Subcutaneous preadipocyte (primary cell): ENCODE results near the genes KLHDC10, CPA4 and CPA5.

DNA sequence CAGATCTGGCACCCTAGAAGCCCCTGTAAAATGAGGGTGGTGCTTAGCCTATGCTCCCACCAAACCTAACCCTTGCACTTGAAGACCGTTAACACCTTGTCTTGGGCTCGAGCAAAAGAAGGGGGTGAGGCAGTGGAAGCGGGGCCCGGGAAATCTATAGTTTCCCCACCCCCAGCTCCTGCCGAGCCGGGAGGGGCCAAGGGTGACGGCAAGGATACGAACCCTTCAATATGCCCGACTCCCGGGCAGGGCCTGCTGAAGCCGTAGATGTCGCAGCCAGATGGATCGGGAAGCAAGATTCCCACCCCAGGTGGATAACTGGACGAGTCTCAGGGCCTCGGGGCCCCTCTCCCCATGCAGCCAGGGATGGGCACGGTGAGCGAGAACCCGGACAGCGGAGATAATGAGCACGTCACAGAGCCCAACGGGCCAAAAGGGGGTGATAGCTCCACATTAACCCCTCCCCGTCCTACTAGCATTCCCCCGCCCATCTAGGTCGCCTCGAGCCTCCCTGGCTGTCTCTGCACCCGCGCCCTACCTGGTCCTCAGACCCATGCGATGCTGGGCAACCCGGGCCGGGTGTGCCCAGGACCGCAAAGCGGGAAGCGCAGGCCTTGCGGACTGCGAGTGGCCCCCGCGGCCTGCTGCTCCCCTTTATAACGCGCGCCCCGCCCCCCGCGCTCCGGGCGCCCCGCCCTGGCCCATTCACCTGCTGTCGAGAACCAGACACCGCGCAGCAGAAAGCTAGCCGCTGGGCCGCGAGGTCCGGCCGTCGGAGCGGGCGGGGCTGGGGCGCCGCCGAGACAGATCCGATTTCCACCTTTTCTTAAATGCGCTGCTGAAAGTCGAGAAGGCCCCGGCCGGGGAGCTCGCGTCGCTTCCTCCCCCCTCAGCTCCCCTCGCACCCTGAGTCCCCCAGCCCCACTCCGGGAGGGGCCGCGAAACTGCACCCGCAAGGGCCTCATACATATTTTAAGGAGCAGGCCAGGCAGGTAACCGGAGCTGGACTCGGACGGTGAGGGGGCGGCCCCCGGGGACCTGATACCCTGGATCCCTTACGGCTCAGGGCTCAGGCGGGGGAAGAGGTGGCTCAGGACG lies 170.1 kb downstream of the NRF1 start:
- CAGE, long polyA plus RNA = no peak

GRCh38 chr7:129847690-129848710 lies 104.8 kb downstream of the UBE2H start:
- CAGE, long polyA plus RNA = no peak

DNA sequence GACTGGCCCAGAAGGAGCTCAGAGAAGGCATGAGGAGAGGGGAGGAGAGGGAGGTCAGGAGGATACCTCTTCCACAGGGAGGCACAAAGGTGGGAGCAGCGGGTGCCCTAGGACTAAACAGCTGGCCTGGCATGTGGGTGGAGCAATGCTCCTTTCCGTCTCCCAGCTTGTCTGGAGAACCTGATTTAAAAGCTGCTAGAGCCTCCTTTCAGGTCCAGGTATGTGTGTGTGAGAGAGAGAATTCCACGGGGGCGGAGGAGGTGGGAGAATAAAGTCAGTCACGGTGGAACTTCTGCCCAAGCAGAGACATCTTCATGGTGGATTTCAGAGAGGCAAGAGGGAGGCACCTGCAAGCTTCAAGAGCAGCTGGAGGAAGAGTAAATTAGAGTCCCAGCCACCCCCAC lies 29.3 kb upstream of the UBE2H start:
- CAGE, long polyA plus RNA = no peak

- CAGE, long polyA plus RNA = no peak
Observed at GRCh38 chr7:130008600-130009462, 42.3 kb downstream of the ZC3HC1 start.

GRCh38 chr7:130059414-130060007 lies 8.3 kb upstream of the ZC3HC1 start:
- CAGE, long polyA plus RNA = no peak

GRCh38 chr7:130069751-130071046 lies at the start of gene KLHDC10:
Gene KLHDC10, plus strand, starts transcription at chr7:130070534.
- CAGE, long polyA plus RNA = no peak

GRCh38 chr7:130099092-130099744 lies 28.9 kb downstream of the KLHDC10 start:
- CAGE, long polyA plus RNA = no peak

DNA sequence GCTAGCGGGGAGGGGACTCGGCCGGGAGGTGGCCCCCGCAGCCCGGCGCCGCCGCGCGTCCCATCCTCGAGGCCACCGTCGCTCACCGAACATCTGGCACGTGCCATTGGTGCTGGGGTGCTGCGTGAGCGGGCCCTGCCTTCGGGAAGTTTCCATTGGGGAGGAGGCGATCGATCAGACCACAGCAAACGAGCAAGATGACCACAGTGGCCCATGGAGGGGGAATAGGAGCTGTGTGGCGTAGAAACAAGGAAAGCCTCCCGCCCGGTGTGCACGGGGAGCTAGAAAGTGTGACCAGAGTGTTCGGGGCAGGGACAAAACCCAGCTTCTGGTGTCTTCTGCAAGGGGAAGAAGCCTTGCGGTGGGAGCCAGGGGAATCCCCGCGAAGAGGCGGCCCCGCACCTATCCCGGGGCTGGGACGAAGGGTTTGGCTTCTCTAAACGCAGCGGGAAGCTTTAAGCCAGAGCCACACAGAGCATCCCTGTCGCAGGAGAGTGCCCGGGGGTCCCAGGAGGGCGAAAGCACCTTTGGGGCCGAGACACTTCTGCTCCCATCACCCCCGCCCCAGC lies 64.3 kb downstream of the TMEM209 start:
- CAGE, long polyA plus RNA = no peak

DNA sequence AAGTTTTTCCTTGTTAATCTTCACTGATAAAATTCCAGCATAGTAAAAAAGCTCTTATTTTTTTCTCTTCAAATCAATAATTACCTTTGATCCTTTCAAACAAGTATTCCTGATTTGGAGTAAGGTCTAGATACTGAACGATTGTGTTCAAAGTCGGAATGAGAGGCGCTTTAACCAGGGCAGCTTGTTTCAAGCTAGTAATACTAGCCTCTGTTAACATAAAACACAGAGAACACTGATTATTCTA lies 27.0 kb downstream of the TMEM209 start:
- CAGE, long polyA plus RNA = no peak

DNA sequence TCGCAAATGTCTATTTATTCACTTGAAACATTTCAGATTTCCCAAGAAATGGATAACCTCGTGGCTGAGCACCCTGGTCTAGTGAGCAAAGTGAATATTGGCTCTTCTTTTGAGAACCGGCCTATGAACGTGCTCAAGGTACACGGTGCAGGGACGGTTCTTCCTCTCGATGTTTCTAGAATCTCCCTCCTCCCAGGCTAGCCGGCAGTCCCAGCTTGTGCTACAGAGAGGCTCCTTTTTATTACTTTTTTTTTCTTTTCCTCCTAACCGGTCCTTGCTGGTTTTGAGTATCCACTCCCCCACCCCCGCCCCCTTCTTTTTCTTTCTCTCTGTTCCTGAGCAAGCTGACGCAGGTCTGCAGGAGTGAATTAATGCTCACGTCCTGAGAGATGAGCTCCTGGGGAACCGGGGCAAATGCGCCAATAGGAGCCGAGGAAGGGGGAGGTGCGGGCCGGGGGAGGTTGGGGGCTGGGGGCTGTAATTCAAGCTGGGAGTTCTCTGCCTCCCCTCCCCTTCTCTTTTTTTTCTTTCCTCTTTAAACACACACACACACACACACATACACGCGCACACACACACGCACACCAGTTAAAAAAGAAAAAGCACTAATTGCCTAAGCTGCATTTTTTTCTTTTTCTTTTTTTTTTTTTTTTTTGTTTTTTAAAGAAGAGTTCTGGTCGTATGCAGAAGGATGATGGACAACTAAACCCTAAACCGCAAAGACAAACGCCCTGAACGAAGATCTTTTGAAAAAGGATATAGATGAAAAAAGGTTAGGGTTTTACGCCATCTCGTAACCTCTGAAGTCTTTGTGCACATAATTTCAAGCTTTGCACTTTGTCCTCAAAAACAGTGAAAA lies 6.6 kb downstream of the CPA2 start:
- CAGE, long polyA plus RNA = no peak

GRCh38 chr7:130292865-130293458 lies at the start of gene CPA4:
Gene CPA4, plus strand, starts transcription at chr7:130293161.
- CAGE, long polyA plus RNA = no peak

- CAGE, long polyA plus RNA = no peak
Observed at GRCh38 chr7:130344775-130344918, at the start of gene CPA5. Gene CPA5, plus strand, starts transcription at chr7:130344816.

DNA sequence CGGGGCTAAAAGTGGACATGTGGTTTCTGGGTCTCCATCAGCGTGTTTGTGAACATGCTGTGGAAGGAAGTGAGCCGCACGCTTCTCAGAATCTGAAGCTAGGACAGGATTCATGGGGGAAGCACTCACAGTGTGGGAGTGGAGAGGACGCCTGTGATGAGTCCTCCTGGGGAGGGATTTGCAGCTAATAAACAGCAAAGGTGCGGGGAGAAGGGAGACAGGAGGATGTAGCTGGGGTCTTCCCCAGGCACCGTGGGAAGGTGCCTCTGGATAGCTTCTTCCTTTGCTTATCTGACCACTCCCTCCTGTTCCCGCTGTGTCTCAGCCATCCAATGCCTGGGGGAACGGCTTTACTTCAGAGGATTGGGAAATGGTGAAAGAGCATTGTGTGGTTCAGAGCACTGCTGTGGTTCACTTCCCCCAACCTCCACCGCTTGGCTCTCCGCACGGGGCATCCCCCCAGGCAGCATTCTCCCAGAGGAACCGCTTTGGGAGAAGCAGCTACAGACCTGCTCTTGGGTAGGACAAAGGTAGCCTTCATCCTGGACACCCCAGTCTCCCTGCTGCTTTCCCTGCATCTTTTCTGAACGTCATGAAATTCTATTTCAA lies 5.7 kb downstream of the CPA5 start:
- CAGE, long polyA plus RNA = no peak

DNA sequence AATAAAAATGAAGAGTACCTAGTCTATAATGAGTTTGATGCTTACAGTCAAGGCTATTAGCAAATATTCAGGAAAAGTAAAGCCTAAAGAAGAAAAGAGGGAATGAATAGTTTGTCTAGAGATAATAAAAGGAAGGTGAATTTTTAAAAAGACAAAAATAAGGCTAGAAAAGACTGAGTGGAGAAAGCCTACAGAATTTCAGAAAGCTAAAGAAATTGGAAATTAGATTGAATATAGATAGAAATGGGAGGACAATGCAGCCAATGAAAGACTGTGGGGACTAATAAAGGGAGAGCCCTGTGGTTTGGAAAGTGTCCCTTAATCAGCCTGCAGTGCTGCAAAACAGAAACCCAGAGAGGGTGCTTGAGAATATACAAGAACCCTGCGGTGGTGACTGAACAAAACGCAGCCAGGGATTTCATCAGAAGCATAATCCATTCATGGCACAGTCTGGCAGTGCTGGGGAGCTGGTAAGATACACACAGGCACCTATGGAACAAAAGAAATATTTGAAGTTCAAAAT lies 19.2 kb downstream of the CEP41 start:
- CAGE, long polyA plus RNA = no peak

DNA sequence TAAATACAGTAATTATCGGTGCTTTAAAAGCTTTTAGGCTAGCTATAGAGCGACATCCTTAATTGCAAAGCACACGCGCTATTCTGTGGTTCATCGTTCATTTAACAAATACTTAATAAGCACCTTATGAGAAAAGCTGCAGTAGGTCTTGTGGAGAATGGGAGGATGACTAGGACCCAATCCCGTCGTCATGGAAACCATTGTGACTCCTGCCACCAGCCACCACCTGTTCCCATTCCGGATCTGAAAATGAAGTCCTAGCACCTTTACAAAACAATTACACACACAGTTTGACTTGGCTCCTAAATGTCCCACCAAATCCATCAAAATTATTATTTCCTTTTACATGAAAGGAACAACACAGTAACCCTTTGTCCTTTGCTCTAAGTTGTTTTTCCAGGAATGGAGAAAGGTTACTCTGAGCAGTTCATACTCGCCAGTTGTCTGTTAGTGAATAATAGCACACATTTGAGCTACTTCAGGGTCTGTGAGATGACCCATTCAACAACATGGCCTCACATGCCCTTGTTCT lies 785 bp upstream of the CEP41 start:
- CAGE, long polyA plus RNA = no peak

DNA sequence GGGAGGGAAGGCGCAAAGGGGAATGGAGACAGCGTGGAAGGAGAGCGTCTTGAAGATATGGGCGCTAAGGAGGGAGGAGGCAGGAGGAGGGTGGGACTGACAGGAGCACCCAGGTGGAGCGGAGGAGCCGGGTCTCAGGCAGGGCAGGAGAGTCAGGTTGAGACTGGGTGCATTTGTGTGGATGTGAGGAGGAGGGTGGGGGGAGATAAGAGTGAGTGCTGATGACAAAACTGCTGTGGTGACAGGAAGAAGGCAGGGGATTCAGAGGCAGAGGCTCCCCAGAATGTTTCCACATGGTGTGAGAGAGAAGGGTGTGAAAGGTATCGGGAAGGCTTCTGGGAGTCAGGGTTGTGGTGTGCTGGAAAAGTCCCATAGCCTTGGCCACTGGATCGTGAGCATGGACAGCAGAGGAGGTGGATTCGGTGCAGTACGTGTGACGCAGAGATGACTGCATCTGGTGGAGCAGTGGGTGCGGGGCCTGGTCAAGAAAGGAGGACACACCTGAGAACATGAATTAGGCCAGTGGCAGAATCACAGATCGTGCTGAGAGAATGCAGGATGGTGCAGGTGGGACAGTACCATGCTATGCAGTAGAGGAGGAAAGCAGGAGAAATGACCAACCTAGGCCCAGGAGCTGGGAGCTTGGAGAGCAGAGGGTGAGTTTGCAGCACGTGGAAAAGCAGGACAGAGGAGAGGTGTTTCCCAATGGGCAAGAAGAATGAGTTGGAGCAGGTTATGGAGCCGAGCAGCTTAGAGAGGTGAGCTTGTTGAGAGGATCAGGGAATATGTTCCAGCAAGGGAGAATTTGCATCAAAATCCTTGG lies 40.7 kb downstream of the MEST start:
- CAGE, long polyA plus RNA = no peak

DNA sequence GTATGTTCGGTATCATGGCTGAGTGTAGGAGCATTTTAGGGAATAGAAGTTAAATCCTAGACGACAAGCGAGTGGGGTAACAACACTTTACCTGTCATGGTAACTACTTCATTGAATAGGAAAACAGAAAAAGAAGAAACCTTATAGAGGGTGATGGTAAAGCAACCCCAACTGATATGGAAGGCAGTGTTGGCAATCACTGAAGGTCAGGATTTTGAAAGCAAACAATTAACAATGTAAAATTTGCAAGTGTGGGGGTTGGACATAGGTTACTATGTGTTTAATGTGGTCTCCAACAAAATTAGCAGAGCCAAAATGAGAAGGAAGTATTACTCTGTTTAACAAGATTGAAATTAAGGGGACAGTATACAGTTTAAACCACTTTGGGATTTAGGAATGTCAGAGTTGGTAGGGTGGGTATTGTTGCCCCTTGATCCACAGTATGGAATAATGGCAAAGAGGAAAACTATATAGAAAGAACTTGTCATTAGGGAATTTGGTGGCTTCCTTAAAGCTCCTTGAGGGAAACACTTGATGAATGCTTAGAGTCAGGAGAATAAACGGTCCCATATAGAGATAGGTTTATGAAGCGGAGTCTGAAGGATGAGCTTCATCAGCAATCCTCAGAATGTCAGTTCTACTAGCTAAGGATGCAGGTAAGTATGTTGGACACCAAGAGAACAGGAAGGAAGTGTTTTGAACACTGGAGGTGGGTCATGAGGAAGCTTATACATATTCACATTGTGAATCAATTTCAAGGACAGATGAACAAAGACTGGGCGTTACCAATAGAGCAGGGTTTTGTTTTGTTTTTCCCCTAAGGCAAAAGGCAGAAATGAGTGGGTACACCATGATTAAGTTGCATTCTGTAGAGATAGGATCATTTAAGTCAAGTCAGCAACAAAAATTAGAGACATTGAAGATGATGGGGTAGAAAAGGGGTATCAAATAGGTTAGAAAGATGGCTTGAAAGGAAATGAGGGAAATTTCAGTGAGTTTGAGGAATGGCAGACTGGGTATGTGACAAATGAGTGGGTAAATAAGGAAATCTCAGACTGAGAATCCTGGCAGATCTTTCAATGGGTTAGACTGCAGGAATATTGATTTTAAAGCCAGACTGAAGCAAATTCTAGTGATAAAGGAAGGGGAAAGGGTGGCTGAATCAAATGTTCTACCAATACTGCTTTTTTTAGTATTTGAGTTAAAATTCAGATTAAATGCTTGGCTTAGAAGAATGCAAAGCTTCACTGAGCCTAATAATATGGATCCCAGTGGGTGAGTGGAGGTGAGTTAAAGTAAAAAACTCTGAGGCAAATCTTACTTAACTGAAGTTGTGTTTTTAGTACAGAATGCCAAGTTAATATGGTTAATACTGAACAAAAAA lies 51.5 kb downstream of the MEST start:
- CAGE, long polyA plus RNA = no peak

DNA sequence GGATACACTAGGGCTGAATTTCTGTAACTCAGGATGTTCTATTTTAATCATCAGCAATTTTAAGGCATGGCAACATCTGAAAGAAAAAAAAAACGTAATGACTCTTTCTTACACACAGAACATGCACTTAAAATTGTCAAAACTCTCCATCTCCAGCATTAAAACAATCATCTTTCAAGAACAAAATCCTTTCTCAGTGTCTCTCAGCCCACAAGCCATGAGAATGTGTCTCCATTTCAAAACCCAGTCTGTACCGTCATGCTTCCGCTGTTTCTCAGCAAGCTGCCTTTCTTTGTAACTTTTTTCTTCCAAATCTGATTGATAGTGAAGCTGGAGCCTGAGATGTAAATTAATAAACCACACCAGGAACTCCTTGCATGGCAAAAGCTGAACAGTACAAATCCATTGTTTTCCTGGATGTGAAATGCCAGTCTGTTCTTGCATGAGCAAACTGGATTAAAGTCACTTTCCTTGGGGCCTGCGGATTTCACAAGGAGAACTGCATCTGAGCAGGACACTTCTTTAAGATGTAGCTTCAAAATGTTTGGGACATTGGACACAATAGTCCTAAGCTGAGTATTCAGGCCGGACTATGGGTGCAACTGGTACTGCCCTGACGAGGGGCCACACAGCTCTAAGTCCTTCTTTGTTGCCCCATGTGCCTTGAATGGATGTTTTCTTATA lies 147.5 kb upstream of the KLF14 start:
- CAGE, long polyA plus RNA = no peak

DNA sequence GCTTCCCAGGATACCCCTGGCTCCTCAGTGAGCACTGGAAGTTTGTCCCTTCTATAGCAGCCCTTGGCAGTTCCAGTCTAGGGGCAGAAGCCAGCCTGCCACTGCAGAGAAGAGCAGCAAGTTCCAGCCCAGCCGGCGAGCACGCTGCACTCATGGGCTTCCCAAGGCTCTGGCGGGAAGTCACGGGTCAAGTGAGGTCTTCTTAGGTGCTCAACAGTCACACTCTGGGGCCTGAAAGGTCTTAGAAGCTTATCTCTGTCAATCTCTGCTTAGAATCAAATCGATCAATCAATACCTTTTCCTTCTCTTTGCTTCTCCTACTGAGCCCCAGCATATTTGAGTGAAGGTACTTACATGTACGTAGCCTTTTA lies 152.4 kb upstream of the KLF14 start:
- CAGE, long polyA plus RNA = no peak

DNA sequence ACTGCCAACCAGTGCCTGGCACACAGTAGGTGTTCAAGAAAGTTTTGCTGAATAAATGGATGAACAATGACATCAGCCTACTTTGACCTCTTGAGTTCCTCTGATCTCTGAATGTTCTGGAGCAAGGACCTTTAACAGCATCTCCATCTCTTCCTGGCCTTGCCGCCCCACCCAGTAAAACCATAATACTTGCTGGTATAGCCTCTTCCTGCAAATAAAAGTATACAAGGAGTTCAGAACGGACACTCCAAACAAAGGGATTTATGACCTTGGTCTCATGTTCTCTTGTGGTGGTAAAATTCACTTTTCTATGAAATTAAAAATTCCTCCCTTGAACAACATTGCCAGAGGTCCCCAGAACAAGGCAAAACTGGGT lies 166.8 kb upstream of the KLF14 start:
- CAGE, long polyA plus RNA = no peak